ENCODE measurements around the genes CNR2 and SRSF10.

GRCh38 chr1:22828808-22829435, 118.3 kb downstream of the EPHB2 start:
- PRO-cap: no peak
- RRBS: no CpG with 5 or more reads among the region's 12 CpGs

DNA sequence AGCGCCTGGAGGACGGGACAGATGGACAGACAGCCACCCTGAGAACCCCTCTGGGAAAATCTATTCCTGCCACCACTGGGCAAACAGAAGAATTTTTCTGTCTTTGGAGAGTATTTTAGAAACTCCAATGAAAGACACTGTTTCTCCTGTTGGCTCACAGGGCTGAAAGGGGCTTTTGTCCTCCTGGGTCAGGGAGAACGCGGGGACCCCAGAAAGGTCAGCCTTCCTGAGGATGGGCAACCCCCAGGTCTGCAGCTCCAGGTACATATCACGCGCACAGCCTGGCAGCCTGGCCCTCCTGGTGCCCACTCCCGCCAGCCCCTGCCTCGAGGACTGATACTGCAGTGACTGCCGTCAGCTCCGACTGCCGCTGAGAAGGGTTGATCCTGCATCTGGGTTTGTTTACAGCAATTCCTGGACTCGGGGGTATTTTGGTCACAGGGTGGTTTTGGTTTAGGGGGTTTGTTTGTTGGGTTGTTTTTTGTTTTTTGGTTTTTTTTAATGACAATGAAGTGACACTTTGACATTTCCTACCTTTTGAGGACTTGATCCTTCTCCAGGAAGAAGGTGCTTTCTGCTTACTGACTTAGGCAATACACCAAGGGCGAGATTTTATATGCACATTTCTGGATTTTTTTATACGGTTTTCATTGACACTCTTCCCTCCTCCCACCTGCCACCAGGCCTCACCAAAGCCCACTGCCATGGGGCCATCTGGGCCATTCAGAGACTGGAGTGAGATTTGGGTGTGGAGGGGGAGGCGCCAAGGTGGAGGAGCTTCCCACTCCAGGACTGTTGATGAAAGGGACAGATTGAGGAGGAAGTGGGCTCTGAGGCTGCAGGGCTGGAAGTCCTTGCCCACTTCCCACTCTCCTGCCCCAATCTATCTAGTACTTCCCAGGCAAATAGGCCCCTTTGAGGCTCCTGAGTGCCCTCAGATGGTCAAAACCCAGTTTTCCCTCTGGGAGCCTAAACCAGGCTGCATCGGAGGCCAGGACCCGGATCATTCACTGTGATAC, 58.3 kb downstream of the LACTBL1 start:
- PRO-cap: no peak
- RRBS: no CpG with 5 or more reads among the region's 17 CpGs

DNA sequence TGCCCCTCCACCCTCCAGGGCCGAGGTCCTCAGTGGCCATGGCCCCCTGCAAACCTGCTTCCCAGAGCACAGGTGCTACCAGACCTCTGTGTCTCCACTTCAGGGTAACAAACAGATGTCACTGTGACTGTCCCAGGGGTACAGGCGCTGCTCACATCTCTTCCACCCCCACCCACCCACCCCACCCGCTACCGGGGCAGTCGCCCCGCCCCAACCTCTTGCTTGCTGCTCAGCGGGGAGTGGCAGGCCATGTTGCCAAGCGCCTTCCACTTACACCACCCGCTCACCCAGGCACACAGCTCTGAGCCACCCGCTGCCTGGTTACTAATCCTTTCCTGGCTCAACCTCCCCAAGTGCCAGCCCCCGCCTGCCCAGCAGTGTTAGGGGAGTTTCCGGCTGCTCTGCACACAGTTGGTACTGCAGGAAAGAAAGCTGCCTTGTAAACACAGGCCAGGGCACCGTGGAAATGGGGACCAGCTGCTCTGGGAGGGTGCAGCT, 56.3 kb downstream of the LACTBL1 start:
- PRO-cap: no peak
- RRBS: no CpG with 5 or more reads among the region's 13 CpGs

DNA sequence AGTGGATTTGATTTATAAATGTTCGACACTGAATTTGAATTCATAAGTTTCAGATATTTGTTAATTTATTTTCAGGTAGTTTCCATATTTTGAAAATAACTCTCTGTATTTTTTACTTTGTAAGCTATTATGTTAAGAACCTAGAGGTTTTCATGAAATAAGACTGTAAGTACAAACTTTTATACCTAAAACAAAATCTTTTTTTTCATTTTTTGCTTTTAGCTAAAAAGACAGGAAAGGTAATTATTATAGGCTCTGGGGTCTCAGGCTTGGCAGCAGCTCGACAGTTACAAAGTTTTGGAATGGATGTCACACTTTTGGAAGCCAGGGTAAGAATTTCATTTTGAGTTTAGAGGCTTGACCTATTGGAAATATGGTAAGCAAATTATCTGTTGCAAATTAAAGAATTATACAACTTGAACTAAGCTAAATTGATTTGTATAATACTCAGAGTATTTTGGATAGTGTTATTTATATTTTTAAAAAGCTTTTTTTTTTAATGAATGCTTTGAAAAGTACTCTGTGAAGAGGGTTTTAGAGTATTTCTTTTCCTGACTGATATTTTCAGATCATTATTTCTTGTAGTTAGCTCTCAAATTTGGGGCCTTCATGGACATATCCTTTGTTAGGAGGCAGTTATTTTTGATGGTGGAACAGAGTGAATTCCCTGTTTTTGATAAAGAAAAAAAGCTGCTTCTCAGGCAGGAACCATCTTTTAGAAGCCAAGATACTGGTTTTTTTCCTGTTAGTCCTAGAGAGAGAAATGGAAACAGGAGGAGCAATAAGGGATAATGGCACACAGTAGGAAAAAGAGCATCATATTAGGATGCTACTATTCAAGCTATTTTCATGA, 36.7 kb downstream of the KDM1A start:
- PRO-cap: no peak
- RRBS: no CpG with 5 or more reads among the region's 2 CpGs

DNA sequence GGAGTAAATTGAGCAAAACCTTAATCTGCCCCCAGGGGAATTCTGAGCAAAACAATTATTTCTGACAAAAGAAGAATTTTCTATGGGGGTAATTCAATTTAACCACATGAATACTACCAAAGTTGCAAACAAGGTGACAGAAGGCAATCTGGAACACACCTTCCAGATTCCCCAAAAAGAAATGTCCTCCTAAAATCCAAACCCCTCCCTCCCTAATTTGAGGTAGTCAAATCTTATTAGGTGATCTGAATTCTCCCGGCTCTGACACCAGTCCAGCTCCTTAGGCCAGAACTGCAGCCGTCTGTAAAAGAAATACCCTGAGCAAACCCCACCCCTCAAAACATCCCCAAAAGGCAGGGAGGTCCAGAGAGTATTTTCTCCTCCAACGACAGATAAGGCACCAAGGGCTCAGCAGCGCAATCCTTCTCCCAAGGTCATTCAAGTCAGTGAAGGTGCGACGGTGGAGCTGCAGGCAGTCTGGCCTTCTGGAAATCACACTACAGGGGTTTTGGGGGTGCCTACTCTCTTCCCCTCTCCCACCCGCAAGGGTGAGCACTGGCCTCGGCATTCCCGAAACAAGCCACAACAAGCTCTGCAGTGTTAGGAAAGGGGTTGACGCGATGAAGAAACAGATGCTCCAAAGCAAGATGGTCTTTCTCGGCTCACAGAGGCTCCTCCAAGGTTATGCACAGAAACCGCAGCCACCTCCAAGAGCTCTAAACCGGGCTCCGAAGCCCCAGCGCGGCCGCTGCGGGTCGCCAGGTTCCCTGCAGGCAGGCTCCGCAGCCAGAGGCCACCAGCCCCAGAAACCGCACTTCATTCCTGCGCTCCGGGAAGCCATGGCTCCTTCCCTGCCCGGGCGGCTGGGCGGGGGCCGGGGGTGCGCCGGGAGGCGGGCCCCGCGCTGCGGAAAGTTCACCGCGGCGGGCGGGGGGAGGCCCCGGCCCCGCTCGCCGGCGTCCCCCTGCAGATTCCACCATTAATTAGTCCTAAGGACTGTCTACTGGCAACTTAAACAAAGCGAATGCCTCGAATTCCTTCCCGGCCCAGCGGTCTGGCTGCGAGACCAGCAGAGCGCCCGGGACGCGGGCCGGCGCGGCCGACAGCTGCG, 49.9 kb downstream of the HTR1D start:
- PRO-cap: unidirectional peak, plus-strand start at position 437 of the sequence; bidirectional peak, plus-strand start at position 1,072 of the sequence, minus-strand start at position 841 of the sequence
- RRBS: 1% methylated on average over 34 of the region's 57 CpGs

GRCh38 chr1:23442421-23442745, 17.8 kb upstream of the TCEA3 start:
- PRO-cap: no peak
- RRBS: no CpG with 5 or more reads among the region's 6 CpGs

DNA sequence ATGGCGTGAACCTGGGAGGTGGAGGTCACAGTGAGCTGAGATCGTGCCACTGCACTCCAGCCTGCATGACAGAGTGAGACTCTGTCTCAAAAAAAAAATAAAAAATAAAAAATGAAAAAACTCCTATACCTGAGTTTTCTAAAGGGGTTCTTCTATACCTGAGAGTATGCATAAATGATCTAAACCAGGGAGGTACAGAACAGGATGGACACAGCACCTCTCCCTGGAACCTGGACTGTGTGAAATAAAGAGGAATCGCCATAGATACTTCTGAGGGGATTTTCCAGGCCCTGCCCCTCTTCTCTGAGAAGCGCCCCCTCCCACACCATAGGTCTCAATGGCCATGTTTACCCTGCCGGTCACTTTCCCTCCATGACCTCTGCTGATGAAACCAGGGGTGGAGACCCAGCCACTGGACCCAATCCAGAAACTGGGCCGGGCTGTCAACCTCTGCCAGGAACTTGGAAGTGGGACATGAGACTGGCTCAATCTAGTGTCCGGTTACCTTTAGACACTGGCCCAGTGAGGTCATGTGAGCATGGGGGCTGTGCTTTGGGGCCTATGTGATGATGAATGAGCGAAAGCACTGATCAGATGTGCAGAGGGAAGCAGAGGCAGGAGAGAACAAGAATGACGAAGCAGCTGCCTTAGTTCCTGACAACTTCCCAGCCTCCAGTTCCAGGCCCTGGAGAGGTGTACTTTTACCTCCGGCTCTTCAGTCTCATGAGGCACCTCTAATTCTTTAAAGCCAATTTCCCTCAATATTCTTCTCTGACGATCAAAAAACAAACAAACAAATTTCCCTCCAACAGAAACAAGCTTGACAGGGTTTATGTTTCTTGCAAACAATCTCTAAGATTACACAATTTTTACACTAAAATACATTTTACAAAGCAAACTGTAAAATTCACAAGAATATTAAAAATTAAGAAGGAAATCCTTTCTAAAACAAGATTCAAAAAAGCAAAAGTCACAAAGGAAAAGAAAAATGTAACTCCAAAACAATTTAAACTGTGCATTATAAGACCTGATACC, 5.0 kb downstream of the ASAP3 start:
- PRO-cap: bidirectional peak, plus-strand start at position 593 of the sequence, minus-strand start at position 336 of the sequence
- RRBS: 14% methylated on average over 3 of the region's 11 CpGs

- PRO-cap: bidirectional peak, plus-strand start at chr1:23554482, minus-strand start at chr1:23554229; bidirectional peak, plus-strand start at chr1:23554678, minus-strand start at chr1:23554608
- RRBS: 2% methylated on average over 10 of the region's 44 CpGs
Measured at GRCh38 chr1:23554062-23554777, 5.1 kb downstream of the ID3 start.

DNA sequence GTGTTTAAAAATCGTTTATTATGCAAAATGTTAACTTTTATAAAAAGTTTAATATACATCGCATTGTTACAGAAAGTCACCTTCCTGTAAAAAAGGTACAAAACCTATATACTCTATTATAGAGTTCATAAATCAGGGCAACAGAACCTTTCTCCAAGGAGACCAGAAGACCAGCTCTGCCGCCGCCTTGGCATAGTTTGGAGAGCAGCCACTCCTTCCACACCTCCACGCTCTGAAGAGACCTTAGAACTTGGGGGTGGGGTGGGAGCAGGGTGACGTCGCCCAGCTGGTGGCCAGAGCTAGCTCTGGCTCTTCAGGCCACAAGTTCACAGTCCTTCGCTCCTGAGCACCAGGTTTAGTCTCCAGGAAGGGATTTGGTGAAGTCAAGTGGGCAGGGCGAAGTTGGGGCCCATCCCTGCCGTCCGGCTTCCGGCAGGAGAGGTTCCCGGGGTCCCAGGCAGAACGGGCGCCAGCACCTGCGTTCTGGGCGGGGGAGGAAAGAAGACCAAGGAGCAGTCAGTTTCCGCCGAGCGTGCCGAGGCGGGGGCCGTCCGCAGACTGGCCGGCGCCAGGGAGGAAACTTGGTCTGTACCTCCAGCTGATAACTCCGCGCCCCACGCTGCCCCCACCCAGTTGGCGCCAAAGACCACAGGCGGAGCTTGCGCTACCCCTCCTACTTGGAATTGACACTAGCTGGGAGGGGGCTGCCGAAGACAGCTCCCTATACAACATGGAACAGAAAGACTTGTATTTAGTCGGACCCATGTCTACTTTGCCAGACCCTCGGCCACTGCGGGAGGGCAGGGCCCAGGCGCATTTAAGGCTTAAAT, 1.2 kb downstream of the ID3 start:
- PRO-cap: bidirectional peak, plus-strand start at position 331 of the sequence, minus-strand start at position 199 of the sequence; bidirectional peak, plus-strand start at position 438 of the sequence, minus-strand start at position 560 of the sequence
- RRBS: under 1% methylated on average over 10 of the region's 37 CpGs

DNA sequence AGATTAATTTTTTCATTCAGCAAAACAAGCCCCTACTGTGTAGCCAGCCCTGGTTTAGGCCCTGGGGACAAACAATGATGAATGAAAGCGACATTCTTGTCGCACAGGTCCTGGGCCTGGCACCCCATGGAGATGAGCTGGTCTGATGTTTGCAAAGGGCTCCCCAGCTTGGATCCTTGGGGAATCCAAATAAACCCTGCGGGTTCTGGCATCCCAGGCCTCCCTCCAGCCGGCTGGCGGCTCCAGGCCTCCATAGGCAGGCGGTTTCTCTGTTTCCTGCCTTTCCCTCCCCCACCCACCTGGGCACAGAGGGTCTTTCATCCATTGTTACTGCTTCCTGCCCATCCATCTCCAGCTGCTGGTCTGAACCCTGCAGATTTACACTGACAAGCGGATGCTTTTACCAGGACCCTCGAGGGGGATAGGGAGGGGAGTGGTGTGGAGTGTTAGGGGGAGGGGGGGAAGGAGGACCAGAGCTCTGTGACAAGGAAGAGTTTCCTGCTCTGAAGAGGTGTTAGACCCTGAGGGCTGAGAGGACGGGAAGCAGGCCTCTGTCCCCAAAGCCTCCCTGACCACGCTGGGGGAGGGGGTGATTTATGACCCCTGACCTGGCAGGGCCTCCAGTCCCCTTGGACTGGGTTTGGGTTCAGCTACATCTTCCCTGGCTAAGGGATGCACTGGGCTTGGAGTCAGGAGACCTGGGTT, 39.2 kb upstream of the ID3 start:
- PRO-cap: no peak
- RRBS: no CpG with 5 or more reads among the region's 10 CpGs

- PRO-cap: bidirectional peak, plus-strand start at chr1:23743895, minus-strand start at chr1:23743890
- RRBS: 1% methylated on average over 25 of the region's 78 CpGs
Measured at GRCh38 chr1:23743641-23744327, 513 bp downstream of the ELOA start.

DNA sequence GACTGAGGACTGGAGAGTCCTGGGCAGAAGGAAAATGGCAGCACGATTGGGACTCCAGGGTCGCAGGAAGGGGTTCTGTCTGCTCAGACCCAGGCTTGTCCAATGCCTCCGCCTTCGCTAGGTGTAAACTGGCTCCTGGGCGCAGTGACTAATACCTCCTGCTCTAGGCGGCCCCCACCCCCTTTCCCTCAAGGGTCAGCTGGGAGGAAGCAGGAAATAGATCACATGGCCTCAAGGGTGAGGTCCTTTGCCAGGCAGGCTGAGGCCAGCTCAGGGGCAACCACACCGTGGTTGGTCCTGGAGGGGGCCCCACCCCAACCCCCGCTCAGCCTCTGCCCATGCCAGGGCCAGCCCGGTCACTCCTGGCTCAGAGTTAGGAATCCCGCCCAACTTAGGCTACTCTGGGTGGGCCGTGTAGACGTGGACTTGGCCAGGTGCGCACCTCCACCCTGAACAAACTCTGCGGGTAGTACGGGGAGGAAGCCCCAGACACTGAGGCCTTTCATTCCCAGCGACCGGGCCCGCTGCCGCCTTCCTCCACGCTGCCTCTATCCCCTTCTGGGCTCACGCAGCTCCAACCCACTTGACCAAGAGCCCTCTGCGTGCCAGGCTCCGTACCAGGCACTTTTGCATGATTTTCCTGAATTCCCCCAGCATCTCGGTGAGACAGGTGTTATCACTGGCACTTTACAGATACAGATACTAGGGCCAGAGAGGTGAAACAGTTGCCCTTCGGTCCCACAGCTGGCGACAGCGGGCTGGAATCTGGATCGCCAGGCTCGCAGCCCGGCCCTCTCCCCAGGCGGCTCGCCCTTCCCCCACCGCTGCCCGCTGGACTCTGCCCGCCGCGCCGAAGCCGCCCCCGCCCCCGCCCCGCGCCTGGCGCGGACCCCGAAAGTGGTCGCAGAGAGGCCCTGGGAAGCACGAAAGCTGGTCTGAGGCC, 865 bp downstream of the GALE start:
- PRO-cap: bidirectional peak, plus-strand start at position 226 of the sequence, minus-strand start at position 104 of the sequence; bidirectional peak, plus-strand start at position 417 of the sequence, minus-strand start at position 457 of the sequence; bidirectional peak, plus-strand start at position 897 of the sequence, minus-strand start at position 809 of the sequence
- RRBS: 0% methylated on average over 1 of the region's 48 CpGs

DNA sequence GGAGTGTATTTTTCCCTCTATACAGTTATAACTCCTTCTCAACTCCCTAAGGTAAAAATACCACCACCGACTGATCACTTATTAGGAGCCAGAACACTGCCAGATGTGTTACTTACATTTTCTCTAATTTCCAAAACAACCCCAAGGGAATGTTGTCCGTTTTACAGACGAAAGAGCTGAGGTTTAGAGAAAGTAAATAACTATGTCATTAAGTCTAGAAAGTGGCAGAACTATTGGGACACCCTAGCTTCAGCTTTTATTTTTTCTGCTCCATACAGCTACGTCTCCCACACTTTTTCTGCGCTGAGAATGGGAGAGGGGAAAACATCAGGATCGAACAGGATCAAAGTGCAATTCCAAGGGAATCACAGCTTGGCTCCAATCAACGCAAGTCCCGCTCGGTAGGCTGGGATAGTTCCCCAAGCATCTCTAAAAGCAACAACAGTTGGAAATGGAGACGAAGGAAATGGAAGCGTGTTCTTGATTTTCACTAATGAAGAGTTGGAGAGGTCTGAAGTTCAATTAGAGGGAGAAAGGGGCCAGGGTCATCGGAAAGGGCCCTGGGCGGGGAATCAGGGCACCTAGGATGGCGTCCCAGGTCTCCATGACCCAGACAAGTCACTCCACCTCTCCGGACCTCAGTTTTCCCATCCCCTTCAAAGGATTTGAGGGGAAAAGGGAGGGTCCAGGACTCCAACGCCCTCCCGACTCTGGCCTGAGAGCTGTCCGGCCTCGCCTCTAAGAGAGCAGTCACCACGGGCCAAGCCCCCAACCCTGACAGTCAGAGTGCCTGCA, 503 bp downstream of the HMGCL start:
- PRO-cap: no peak
- RRBS: 1% methylated on average over 6 of the region's 20 CpGs

GRCh38 chr1:23913160-23913731, at the start of gene CNR2:
Gene CNR2 (minus strand): TSS chr1:23913362.
- PRO-cap: no peak
- RRBS: no CpG with 5 or more reads among the region's 7 CpGs

DNA sequence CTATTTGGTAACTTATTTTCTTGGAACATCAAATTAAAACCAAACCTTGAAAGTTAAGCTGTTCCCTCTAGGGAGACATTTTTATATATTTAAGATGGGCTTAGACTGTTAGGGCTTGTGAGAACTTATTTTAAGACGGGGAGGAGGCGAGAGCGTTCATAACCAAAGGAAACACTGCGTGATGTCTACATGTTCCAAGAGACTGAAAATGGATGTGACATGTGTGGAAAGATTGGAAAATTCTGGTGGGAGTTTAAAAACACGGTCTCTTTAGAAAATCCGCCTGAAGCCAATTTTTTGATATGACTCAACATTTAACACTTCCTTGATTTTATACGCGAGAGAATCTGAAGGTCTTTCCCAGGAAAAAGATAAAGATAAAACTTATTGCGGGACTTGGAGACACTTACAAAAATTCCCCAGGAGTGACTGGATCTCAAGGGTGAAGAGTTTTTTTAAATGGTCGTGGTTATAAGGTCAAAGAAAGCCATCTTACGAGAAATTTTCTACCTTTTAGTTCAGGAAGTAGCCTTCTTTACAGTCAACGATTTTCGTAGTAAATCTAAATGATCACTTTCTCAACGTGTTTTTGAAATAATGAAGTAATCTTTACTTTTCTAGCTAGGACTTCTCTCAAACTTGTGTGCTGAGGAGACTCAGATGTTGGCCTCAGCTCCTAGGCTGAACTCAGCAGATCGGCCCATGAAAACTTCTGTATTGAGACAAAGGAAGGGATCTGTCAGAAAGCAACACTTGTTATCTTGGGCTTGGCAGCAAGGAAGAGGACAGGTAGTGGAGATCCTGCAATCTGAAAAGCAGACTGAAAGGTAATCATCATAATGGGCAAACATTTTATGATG, 910 bp downstream of the PNRC2 start:
- PRO-cap: no peak
- RRBS: no CpG with 5 or more reads among the region's 15 CpGs

- PRO-cap: no peak
- RRBS: no CpG with 5 or more reads among the region's 9 CpGs
Measured at GRCh38 chr1:23976201-23977250, 3.6 kb downstream of the SRSF10 start.

DNA sequence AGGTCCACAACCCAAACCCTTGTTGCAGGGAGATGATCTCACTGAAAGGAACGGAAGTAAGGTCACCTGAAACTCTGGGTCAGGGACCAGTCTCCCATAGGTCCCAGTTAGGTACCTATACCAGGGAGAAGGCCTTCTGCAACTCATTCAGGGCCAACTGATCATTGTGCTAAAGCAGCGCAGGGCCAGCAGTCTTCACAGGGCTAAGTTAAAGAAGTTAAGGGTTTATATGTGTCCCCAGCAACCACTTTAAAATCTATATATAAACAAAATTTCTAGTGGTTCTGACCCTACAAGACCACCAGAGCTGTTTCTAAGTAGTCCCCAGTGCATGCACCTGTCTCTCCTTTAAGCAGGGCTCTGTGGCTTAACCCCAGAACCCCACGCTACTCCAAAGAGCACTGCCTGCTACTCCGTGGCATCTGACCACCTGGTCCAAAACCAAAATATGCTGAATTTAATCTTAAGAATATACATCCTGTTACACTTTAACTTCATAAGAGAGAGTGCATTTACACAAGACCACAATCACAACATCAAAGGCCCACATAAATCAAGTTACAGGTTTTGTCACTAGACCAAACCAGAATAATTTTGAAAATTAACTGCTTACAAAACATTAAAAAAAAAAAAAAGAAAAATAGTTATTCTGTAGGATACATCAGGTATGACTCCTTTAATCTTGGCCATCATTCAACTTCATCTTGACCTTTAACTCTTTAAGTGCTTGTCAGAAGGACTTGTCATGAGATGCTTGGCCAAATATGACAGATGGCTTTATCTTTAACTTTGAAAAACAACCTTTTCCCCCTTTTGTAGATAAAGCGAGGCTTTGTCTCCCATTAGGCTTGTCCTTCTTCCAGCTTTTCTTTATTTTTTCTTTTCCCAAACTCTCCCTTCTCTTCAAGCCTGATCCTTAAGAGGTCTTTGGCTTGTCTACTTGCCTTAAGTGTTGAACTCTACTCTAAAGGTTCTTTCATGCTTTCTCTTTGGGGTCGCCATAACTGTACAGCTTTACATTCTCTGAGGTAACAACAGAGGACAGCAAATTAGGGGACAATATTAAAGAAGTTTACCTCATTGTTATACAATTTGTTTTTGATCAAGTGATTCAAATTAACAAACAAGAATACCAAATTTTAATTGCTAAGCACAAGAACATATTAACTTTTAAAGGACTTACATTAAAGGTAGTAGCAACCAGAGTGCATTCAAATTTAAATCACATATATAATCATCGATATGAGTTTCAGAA, 2.4 kb downstream of the SRSF10 start:
- PRO-cap: no peak
- RRBS: no CpG with 5 or more reads among the region's 7 CpGs

DNA sequence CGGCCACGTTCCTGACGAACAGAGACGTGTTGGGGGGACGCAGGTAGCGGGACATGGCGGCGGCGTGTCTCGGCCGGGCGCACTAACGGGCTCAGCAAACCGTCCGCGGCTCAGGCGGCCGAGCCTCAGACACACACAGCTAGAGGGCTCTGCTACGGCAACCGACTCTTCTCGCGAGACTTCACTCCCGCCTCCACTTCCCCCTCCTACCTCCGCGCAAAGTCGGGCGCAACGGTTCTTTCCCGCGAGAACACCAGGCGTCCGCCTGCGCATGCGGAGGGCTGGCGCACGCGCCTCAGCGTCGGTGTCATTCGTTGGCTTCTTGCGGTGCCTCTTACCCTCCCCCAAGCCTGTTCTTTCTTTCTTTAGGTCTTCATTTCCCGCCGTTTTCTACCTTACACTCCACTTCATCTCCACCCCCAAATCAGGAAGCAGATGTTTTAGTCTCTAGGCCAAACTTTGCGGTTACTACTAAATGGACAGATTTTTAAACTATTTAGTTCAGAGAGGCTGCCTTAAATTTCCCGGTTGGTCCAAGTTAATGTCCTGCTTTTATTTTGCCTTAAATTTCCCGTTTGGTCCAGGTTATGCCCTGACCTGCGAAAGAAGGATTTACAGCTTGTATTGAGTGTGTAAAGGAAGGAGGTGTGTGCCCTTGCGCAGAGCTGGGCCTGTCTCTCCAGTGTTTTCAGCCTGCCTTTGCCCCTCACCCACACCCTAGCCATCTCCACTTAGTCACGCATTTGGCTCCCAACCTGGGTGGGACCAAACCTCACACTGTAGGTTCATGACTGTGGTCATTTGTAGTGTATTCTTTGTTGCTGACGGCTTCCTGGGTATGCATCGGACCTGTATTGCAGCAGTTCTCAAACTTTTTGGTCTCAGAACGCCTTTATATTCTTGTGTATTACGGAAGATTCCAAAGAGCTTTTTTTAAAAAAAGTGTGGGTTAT, at the start of gene SRSF10:
SRSF10 (minus strand) TSS at position 127 of the 953 bp plus-strand sequence.
- PRO-cap: bidirectional peak, plus-strand start at position 325 of the sequence, minus-strand start at position 127 of the sequence
- RRBS: 0% methylated on average over 7 of the region's 53 CpGs

DNA sequence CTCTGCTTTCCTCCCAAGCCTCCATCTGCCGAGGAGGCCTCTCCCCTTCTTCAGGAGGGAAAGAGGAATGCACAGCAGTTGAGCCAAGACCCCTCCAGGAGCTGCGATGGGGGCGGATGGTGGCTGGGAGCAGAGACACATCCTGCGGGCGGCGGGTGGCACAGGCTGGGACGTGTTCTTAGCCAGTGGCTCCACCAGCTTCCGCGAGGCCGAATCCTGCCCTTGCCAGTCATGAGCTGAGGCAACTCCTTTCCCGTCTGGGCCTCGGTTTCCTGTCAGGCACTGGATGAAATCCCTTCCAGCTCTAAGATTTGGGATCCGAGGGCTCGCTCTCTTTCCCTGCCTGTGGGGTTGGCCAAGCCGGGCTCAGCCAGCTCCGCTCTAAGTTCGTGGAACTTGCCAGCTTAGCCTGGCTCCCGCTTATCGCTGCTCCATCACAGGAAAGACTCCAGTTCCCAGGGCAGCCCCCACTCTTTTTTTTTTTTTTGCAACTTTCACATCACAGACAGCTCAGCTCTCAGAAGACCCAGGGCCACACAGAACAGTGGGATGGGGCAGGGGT, 584 bp downstream of the MYOM3 start:
- PRO-cap: no peak
- RRBS: no CpG with 5 or more reads among the region's 19 CpGs

- PRO-cap: unidirectional peak, plus-strand start at chr1:24150703
- RRBS: no CpG with 5 or more reads among the region's 32 CpGs
Measured at GRCh38 chr1:24150133-24150881, 7.4 kb upstream of the IL22RA1 start.

All from kidney (tissue), 2 donors.